ENCODE measurements around a stretch of chr5.

DNA sequence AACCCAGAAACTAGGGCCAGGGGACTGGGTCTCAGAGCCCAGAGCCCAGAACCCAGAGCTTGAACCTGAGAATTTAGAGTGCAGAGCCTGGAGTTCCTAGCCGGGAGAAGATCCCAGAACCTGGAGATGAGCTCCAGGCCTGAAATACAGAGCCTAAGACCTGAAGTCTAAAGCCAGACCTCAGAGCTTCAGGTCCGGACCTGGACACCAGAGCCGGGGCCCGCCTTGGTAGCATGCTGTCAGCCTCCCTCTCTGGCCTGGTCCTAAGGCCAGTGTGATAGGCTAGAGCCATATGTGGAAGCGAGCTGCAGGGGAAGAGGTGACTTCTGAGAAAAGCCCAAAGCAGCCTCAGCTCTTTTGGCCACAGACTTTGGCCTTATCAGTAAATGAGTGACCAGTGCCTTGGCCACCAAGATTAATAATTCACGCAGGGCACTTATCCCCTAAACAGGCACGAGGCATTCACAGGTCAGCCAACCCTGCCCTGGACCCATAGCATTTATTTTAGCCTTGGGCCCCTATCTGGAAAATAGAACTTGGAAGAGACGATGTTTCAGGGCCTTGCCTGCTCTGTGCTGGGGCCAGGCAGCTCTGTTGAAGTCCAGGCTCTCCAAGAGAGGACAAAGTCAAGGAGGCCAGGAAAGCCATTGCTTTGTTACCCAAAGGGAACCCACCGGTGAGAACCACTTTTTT is 5.4 kb upstream of the SLC34A1 start:
- RRBS: 89% methylated on average over 3 of the region's 9 CpGs

DNA sequence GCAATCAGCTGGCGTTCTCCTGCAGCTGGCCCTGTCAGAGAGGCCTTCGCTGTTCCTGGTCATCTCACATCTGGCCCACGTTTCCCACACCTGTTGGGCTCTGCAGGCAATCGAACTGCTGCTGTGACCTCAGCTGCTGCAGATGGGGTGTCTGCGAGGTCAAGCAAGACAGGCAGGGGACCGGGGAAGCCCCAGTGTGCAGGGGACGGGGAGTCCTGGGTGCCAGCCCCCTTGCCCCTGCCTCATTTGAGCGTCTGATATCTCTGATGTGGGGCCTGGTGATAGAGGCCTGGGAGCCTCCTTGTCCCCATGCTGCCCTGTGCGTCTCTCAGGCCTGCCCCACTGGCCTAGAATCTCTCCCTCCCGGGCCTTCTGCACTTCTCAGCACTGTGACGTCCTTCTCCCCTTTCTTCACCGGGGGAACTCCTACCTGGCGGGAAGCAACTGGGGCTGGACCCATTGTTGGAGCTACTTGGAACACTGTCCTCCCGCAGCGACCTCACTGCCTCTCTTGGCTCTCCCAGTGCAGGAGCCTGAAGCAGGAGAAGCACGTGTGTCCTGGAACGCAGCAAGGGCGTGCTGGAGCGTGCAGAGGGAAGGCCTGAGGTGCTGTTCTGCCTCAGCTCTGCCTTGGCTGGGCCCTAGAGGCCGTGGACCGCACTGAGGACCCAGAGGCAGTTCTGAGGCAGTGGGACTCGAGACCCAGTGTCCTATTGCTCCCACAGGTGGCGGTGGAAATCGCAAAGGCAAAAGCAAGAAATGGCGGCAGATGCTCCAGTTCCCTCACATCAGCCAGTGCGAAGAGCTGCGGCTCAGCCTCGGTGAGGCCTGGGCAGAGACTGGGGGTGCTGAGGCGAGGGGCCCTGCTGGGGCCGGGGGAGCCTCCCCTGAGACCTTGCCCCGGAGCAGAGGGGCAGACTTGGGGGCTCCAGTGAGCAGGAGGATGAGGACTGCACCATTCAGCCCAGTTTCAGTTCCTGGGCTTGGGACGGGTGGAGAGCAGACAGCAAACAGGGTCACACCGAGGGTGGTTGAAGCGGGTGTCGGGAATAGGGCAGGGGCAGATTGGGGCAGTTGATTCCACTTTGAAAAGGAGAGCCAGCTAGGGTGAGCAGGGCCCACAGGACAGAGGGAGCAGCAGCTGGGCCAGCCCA is 4.0 kb downstream of the GRK6 start:
- RRBS: 14% methylated on average over 2 of the region's 35 CpGs

- RRBS: no CpG with 5 or more reads among the region's 9 CpGs
These were observed 1.8 kb upstream of the PRR7 start for GRCh38 chr5:177444493-177445482.

GRCh38 chr5:177453807-177454094 is 7.1 kb downstream of the PRR7 start:
- RRBS: no CpG with 5 or more reads among the region's 7 CpGs

- RRBS: no CpG with 5 or more reads among the region's 8 CpGs
These were observed 10.1 kb downstream of the PRR7 start for GRCh38 chr5:177456796-177457046.

DNA sequence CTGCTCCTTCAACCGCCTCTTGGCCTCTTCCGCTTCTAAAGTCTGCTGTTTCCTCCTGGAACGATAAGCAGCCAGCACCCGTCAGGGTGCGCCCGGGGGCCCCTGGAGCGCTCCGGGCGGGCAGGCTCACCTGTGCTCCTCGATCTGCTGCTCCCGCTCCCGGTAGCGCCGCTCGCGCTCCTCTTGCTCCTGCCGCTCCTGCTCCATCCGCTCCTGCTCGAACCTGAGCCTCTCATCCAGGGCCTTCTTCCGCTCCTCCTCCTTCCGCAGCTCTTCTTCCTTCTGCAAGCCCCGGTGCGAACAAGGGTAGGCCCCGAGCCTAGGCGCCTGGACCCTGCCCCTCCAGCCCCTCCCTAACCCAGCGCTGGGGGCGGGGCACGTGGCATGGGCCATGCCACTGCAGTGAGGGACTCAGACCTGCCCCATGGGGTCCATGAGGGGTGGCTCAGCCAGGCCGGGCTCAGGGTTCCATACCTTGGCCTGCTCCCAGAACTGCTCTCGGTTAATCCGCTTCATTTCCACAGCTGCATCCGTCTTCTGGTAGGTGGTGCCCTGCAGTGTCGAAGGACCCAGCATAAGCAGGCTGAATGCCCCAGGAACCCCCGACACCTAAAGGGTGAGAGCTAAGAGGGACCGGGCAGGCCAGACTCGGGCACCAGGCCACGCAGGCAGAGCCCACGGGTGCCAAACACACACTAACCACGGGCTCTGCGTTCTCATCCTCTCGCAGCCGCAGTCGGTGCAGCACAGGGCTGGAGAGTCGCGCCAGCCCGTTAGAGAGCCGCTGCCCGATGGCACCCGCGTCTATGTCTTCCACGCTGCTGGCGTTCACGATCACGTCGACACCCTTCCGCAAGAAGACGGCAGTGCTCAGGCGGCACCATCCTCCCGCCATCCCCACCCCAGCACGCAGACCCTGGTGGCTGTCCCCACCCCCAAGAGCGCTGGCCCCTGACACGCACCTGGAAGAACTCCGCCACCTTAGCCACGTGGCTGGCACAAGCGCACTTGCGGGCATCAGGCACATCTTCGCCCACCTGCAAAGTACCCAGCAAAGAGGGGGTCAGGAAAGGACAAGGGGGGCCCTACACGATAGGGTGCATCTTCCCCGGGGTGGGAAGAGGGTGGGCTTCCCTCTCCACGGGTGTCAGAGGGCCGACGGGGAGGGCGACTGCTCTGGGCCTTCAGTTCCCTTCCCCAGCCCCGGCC is 6.2 kb downstream of the DBN1 start:
- RRBS: 89% methylated on average over 8 of the region's 74 CpGs

- RRBS: no CpG with 5 or more reads among the region's 23 CpGs
These were observed 897 bp downstream of the DOK3 start for GRCh38 chr5:177508477-177509380.

- RRBS: 94% methylated on average over 7 of the region's 19 CpGs
These were observed 7.6 kb upstream of the DDX41 start for GRCh38 chr5:177524268-177524907.

GRCh38 chr5:177944292-177944737 is 51.7 kb downstream of the PROP1 start:
- RRBS: no CpG with 5 or more reads among the region's 35 CpGs

- RRBS: no CpG with 5 or more reads among the region's 5 CpGs
These were observed 45.1 kb upstream of the N4BP3 start for GRCh38 chr5:178068067-178068789.

DNA sequence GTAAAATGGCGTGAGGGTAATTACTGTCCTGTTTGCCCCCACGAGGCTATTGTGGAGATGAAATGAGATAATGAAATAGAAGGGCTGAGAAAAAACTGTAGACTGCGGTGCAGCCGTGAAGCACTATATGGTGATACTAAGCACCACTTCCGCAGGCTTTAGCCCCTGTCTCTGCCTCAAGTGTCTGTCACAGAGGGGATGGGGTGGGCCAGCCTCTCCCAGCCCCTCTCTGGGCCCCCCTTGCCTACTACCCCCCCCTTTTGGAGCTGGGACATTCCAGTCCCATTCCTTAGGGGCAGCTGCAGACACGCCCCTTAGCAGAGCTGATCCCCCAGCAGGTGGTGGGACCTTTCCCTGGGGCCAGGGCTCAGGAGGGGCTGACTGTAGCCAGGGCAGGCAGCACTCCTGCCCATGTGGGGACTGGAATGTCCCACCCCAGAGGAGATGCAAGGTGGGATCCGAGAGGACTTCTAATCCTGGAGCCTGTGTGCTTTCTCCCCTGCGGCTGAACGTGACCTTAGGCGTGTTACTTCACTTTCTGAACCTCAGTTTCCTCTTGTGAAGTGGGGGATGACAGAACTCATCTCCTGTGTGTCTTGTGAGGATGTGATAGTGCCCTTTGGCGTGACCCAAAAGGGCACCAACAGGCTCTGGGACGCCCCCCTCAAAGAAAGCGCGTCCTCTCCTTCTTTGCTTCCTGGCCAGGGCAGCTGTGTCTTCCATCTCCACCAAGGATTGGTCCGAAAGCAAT is 1.9 kb downstream of the N4BP3 start:
- RRBS: no CpG with 5 or more reads among the region's 15 CpGs

GRCh38 chr5:178124070-178125034 is 6.5 kb upstream of the RMND5B start:
- RRBS: no CpG with 5 or more reads among the region's 17 CpGs

DNA sequence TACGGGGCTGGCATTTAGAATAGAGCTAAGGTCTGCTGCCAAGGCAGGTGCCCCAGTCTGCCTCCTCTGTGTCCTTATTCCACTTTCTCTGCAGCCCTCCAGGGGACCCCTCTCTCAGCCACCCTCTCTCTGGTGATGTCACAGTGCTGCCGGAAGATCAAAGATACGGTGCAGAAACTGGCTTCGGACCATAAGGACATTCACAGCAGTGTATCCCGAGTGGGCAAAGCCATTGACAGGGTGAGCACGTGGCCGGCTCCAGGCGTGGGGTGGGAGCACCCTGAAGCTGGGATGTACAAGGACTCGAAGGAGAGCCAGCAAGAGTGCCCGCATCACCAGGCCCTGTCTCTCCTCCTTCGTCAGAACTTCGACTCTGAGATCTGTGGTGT is 11.2 kb downstream of the NHP2 start:
- RRBS: 97% methylated on average over 3 of the region's 12 CpGs

DNA sequence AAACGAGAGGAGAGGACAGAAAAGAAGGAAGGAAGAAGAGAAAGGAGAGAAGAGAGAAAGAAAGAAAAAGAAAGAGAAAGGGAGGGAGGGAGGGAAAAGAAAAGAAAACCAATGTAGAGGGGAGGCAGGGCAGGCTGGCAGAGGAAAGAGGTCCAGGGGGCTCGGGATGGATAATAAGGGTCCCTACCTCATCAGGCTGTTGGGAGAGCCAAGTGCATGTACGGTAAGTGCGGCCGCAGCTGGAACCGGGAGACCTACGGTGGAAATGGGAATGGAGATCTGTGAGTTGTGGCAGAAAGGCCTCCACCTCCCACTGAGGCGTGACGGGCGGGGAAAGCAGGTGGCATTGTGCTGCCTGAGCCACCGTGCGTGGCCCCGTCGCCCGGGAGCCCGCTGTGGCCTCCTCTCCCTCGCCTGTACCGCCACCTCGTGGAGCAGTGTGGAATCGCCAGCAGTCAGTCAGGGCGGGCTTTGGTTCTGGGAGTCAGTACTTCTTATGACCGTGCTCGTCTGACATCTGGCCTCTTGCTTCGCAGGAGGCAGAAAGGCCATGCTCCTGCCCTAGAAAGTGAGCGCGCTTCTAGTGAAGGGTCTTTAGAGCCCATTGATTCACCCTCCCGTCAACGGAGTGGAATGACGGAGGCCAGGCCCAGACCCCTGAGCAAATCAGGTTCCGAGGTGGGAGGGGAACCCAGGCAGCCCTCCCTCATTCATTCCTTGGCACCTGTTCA is 10.4 kb upstream of the NHP2 start:
- RRBS: no CpG with 5 or more reads among the region's 30 CpGs

DNA sequence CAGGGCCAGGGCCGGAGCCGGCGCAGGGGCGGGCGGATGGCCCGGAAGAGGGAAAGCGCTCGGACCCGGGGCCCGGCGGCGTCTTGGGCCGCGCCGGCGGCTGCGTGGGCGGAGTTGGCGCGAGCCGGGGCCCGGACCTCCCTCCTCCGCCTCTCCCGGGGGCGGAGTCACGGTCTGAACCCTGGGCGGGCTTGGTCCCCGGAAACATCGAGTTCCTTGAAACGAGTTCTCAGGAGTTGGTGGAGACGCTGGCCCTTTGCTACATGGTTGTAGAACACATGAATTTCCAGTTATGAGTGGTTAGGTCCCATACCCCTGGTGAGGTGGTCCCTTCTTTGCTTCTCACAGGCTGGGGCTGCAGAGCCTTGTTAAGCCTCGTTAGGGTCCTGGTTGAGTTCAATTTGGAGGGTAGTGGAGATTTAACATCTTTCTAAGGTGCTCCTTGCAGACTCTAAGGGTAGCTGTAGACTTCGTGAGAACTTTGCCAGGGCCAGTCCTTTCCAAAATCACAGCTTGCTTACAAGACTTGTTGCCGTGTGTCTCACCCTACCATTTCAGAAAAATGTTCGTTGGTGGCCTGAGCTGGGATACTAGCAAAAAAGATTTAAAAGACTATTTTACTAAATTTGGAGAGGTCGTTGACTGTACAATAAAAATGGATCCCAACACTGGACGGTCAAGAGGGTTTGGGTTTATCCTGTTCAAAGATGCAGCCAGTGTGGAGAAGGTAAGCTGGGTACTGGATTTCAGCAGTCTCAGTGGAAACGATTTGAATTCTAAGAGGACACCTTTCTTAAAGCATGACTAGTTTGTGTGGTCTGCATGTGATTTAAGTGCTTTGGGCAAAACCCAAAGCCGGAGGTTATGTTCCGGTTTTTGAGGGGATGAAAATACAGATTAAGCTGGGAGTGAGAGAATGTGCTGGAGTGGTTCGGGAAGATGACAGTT is 1.2 kb downstream of the HNRNPAB start:
- RRBS: 4% methylated on average over 6 of the region's 41 CpGs

GRCh38 chr5:178212153-178212779 is 7.9 kb downstream of the HNRNPAB start:
- RRBS: no CpG with 5 or more reads among the region's 3 CpGs

DNA sequence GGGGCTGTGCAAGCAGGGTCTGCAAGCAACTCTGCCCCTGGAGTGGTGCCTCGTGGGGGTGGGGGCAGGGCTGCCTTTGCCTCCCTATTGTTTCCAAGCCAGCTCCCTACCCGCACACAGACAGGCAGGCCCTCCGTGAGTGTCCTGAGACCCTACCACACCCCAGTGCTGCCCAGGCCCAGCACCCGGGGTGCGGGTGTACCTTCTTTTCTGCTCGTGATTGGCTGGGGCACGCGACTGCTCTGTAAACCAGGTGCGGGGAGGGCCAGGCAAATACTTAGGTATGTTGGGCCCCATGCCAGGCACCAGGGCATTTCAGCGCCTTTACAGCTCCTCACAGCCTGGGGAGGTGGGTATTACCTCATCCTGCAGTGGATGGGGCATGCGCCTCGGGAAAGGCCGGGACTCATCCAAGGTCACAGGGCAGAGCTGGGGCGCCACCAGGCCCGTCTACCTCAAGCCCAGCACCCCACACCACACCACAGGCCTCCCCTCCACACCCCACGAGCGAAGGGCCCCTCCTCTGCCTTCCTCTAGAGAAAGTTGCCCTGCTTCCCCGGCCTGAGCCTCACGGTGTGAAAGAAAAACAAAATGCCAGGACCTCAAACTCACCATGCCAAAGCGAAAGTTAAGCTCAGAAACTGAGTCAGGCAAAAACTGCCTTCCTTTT is 161.2 kb downstream of the COL23A1 start:
- RRBS: no CpG with 5 or more reads among the region's 20 CpGs

DNA sequence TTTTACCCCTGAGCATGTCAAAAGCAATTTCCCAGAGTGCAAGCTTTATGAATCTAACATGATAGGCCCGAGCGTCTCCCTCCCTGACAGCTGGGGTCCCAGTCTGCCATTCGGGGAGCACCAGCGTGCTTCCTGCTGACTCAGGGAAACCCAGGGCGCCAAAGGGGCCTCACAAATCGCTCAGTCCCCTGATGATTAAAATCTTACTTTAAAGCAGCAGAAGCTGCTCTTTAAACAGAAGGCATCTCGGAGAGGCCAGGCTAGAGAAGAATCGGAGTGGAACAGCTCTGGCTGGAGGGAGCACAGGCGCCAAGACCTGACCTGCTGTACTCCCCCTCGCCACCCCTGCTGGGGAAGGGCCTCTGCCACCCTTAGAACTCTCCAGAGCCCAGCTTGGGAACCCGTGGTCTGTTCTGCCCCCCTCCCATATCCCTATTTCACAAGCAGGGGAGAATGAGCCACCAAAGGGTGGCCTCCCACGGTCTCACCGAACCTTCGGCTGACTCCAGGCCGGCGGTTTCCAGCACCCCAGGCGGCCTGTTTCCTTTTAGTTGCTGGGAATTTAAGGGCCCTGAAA is 147.7 kb downstream of the COL23A1 start:
- RRBS: no CpG with 5 or more reads among the region's 17 CpGs

DNA sequence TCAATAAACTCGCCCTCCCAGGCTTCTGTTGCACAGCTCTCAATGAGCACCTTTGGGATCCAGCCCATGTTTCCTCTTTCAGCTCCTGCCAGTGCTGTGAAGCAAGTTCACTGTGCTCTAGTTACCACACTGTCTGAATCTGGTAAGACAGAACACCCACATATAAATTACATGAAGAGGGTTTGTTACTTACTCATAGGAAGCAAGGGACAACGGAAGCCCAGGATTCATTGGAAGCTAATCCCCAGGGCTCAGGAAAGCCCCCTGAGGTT is 15.4 kb upstream of the CLK4 start:
- RRBS: no CpG with 5 or more reads among the region's 2 CpGs

DNA sequence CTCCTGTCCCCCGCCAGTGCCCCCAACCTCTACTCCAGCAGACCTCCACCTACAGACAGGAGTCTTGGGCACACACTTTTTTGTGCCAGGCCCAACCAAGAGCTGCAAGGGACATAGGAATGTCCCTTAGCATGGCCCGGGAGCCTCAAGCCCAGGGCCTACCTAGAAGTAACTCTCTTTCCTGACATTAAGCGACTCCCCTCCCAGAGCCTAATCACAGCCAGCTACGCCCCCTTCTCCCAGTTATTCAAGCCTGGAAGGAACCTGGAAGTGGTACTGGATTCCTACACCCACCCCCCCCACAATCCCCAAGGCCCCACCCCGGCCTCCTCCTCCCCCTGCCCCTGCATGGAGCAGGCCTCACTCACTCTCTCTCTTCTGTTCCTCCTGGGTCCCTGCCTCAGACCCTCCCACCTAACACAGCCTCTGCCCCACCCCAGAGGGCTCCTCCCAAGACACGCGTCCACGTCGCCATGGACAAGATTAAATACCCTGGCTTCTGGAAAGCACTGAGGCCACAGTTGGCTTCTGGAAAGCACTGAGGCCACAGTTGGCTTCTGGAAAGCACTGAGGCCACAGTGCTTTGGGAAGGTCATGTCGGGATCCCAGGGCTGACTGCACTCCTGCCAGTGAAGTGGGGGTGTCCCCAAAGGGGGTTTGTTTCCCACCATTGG is 30.4 kb downstream of the ADAMTS2 start:
- RRBS: no CpG with 5 or more reads among the region's 10 CpGs

All from GM19240 (cell line).